NB4 (cell line): Measurements from ENCODE around the gene ATP8B2.

- RRBS, result no CpG with 5 or more reads among the region's 5 CpGs
Observed at GRCh38 chr1:154277935-154278271, 5.5 kb downstream of the HAX1 start.

DNA sequence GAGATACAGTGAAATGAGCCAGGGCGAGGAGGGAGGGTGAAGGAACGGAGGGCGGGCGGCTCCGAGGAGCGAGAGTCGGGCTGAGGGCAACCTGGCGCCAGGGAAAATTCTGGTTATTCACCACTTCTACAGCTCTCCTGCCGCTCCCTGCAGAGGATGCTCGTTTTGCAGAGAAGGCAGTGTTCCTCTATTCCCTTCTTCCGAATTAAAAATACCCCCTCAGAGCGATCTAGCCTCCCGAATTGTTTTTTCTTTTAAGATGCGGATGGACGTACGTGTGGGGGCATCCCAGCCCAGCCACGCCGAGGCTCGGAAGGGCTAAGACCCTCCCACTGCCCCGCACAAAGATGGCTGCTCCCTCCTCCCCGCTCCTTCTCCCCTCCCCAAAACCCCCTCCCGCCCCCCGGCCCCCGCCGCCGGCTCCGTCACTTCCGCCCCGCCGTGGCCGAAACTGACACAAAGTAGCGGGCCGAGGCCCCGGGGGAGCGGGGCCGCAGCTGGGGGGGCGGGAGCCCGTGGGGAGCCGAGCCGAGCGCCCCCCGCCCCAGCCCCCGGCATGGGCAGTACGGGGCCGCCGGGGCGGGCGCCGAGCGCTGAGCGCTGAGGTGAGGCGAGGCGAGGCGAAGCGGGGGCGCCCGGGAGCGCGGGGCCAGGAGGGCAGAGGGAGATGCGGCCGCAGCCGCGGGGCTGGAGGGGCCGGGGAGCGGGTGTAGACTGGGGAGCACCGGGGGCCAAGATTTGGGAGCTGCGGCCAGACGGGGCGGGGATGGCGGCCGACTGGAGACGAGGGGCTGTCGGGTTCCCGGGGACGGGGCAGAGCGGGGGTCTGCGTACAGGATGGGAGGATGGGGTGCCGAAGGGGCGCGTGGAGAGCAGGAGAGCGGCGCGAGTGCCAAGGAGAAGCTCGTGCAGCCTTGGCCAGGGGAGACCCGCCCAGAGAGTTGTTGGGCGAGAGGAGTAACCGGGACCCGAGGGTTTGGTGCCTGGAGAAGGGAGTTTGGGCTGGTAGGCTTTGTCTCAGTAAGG is at the start of gene ATP8B2:
Gene ATP8B2 (plus strand): TSS at position 428 of the 1,026 bp plus-strand sequence.
- RRBS, result 5% methylated on average over 39 of the region's 88 CpGs

GRCh38 chr1:154327128-154327497 is 1.8 kb downstream of the ATP8B2 start:
- RRBS, result no CpG with 5 or more reads among the region's 1 CpG

GRCh38 chr1:154342695-154343451 is 17.5 kb downstream of the ATP8B2 start:
- RRBS, result no CpG with 5 or more reads among the region's 21 CpGs

- RRBS, result no CpG with 5 or more reads among the region's 2 CpGs
Observed at GRCh38 chr1:154403287-154403486, 2.0 kb upstream of the IL6R start.

DNA sequence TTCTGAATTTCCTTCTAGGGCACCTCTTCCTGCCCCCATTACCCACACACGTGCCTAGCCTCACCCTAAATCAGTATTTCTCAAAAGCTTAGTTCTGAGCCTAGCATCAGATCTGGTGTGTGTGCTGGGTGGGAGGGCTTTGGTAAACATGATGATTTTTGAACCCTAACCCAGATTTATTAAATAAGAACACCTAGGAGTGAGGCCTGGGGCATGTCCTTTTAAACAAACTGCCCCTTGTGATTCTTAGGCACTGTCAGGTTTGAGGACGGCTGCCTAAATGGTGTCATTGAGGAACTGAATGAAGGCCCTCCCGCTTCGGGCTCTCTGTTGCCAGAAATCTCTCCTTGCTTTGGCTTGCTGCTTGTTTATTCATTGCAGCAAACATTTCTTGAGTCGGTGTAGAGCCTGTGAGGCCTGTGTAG is 2.8 kb downstream of the IL6R start:
- RRBS, result no CpG with 5 or more reads among the region's 5 CpGs

GRCh38 chr1:154419984-154420721 is 15.0 kb downstream of the IL6R start:
- RRBS, result no CpG with 5 or more reads among the region's 9 CpGs

DNA sequence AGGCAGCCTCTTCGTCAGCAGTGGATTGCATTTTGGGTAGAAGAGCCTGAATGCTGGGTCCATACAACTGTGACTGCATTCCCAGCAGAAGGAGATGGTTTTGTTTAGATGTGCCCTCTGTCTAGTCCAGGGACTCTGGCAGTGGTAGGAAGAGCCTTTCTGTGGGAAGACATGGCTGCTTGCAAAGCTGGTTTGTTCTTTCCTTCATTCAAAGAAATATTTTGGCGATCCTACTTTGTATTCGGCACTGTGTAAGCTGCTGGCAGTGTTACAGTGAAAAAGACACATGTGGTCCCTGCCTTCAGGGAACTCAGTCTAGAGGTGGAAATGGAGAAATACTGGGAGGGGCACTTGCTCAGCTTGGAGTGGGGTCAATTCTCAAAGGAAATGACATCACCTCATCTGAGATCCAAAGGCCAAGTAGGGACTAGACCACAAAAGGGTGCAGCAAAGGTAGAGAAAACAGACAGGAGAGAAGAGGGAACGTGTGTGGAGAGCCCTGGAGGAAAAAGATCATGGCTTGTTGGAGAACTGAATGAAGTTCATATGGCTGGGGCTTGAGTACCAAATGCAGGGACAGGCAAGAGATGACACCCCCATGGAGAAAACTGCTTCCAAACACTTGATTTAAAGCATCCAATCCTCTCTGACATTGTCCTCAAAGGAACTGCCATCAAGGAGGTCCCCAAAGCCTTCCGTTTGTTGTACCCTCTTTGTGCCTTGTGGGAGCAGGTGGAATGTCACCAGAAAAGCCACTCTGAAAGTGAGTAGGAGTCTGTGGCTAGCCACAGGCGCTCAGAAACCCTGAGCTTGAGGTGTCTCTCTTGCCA is 48.4 kb upstream of the TDRD10 start:
- RRBS, result no CpG with 5 or more reads among the region's 6 CpGs

GRCh38 chr1:154496831-154497325 is 5.1 kb upstream of the TDRD10 start:
- RRBS, result no CpG with 5 or more reads among the region's 3 CpGs

- RRBS, result no CpG with 5 or more reads among the region's 1 CpG
Observed at GRCh38 chr1:154499431-154499987, 2.5 kb upstream of the TDRD10 start.

DNA sequence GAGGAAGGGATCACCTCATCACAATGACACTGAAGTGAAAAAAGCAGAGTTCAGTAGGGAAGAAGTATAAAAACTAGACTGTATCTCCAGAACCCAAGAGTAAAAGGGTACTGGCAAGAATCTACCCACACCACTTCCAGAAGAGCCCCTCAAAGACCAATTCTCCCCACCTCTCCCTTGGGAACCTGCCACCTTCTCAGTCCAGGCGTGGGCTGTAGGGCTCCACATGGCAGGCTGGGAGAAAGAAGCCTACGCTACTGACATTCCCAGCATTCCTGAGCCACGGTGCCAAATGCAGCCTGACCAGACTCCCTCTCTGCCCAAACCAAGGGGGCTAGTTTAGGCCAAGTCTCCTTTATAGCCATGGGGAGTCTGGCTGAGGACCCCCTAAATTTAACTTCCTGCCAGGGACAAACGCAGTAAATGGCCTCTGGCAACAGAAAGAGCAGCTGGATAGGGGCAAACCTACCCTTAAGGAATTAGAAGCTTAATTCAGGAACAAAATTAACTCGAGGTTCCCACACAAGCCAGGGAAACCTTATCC is 2.0 kb downstream of the UBE2Q1 start:
- RRBS, result no CpG with 5 or more reads among the region's 5 CpGs

DNA sequence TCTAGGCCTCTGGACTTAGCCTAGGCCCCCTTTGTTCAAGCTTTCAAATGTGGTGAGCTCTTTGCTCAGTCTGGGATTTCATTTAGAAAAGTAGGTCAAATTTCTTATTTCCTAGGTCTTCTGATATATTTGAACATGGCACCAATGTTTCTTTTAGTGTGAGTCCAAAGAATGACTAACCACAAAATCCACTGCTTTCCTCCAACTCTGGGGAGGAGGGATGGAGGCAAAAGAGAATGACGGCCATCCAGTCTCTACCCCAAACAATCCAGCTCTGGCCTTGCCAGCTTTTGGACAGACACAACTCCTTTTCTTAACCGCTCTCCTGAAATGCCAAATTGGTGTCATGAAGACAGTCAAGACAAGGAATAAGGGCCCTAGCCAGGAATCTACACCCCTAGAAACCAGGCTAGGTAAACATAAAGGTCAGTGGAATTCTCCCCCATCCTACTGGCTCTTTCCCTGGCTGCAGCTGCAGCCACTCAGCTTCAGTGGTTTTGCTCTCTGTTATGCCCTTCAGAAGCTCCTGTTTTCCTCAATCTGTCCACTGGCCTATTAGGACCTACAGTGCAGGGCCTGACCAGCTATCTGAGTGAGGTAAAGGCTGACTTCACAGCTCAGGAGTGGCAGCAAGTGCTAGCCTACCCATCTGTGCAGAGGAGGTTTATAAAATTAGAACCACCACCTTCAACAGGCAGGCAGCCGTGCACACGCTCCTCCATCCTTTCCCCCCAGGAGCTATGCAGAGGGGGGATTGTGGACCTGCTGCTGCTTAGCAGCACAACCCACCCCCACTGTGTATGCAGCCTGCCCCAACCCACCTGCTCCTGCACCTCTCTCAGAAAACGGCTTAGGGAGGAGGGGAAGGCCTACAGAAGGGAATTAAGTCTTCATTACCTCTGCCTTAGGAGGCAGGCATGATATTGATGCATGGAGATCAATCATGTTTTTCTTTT is 8.5 kb downstream of the ADAR start:
- RRBS, result no CpG with 5 or more reads among the region's 5 CpGs

- RRBS, result no CpG with 5 or more reads among the region's 14 CpGs
Observed at GRCh38 chr1:154936019-154936337, 541 bp downstream of the PMVK start.

GRCh38 chr1:154954765-154955700 is 866 bp downstream of the PBXIP1 start:
- RRBS, result no CpG with 5 or more reads among the region's 6 CpGs

GRCh38 chr1:154969793-154970619 is 541 bp downstream of the SHC1 start:
- RRBS, result 90% methylated on average over 6 of the region's 24 CpGs

DNA sequence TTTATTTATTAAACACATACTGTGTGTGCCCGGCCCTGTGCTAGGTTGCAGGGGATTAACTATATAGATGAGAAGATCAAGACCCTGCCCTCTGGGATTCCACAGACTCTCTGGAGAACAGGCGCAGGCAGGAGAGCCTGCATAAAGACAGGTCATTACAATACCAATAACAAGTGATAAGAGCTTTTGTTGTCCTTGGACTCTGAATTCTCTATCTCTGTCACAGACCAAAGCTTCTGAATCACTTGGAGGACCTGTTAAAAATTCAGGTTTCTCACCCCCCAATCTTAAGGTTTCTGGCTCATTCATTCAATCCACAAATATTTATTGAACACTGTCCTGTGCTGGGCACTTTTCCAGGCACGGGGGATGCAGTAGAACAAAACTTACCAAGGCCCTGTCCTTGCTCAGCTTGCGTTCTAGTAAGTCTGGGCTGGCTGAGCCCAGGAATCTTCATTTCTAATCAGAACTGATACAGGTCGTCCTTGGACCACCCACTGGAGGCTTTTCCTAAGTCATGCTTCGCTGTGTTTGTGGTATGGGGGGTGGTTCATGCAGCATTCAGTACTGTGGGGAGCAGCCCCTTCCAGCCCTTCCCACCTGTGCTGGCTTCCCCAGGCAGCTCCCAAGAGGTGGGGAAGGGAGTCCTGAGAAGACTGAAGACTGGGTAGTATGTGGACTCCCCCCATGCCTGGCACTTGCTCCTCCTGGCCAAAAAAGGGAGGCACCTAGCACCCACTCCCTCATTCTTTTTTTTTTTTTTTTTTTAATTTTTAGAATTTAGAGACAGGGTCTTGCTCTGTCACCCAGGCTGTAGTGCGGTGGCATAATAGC is 1.5 kb downstream of the EFNA4 start:
- RRBS, result no CpG with 5 or more reads among the region's 7 CpGs

DNA sequence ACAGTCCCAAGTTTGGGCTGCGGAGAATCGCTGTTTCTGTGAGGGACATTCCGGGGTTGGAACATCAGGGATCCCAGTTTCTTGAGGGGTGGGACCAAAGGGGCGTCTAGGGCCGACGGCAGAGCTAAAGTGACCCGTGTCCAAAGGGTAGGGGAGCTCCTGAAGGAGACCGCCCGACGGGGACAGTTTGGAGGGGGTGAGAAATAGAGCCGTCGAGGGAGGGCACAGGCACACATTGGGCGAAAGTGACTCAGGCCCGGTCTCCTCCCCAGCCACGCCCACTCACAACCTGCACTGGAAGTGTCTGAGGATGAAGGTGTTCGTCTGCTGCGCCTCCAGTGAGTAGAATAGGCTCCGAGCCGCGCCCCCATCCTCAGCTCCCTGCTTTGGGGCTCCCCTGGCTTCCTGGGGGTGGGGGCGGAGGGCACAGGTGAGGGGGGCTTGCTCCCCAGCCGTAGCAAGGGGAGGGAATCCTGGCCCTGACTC is 7.0 kb downstream of the EFNA3 start:
- RRBS, result no CpG with 5 or more reads among the region's 22 CpGs

GRCh38 chr1:155105580-155106296 is 21.9 kb upstream of the EFNA1 start:
- RRBS, result no CpG with 5 or more reads among the region's 8 CpGs

DNA sequence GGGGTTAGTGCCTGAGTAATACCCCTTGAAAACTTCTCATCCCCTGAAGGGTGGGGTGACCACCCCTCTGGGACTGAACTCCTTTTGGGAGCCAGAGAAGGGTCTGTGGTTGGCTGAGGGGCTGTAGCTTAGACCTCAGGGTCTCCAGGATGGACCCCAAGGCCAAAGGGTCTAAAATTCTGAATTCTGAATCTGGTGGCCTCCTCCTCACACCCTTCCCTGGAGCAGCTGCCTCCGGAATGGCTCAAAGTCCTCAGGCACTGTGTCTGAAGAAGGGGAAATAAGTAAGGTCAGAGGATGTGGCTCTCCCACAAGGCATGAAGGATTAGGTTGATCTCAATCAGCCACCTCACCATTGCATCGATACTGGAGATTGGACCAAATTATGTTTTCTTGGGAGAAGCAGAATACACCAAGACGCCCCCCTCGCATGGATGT is 12.0 kb downstream of the THBS3 start:
- RRBS, result no CpG with 5 or more reads among the region's 4 CpGs

GRCh38 chr1:155200281-155201294 is 7.1 kb downstream of the THBS3 start:
- RRBS, result no CpG with 5 or more reads among the region's 11 CpGs